Measurements from ENCODE around the gene OR51D1.

- RRBS: no CpG with 5 or more reads among the region's 13 CpGs
These were observed 10.4 kb downstream of the SLC22A18 start for GRCh38 chr11:2912361-2913070.

DNA sequence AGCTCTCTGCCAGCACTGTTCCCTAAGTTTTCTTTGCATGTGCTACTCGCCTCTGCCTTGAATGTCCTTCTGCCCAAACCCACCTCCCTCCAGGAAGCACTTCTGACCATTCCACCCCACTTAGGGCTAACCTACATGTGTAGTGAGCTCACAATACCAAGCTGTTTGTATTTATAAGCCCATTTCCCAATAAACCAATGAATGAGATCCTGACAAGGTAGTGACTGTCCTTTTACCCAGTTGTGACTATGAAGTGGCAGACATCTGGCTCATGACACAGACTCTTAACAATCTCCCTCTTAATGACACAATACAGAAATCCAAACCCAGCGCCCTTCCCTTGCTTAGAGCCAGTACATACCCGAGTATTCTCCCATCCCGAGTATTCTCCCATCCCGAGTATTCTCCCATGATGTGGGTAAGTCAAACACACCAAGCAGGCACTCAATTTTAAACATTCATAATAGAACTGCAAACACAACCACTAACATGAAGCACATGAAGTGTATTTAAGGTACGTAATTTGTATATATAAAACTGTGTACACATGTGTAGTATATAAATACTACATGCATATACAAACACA is 15.4 kb downstream of the NAP1L4 start:
- RRBS: no CpG with 5 or more reads among the region's 6 CpGs

DNA sequence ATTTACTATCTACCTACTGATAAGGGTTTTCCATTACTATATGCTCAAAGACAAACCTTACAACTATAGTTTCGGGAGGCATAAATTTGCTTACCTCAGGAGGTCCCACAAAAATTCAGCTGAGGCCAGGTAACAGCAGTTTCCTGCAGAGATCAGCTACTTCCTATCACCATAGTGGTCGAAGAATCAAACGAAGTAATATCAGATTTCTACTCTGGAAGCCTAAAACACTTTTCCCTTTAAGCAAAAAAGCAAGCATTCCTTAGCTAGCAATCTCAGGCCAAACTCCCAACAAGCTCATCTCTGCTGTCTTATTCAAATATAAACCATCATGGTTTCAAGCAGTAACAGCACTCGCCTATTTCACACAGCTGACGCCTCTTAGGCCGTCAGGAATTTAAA is 3.1 kb downstream of the NAP1L4 start:
- RRBS: no CpG with 5 or more reads among the region's 6 CpGs

- RRBS: no CpG with 5 or more reads among the region's 9 CpGs
These were observed 15.6 kb downstream of the CARS1 start for GRCh38 chr11:3041519-3042143.

DNA sequence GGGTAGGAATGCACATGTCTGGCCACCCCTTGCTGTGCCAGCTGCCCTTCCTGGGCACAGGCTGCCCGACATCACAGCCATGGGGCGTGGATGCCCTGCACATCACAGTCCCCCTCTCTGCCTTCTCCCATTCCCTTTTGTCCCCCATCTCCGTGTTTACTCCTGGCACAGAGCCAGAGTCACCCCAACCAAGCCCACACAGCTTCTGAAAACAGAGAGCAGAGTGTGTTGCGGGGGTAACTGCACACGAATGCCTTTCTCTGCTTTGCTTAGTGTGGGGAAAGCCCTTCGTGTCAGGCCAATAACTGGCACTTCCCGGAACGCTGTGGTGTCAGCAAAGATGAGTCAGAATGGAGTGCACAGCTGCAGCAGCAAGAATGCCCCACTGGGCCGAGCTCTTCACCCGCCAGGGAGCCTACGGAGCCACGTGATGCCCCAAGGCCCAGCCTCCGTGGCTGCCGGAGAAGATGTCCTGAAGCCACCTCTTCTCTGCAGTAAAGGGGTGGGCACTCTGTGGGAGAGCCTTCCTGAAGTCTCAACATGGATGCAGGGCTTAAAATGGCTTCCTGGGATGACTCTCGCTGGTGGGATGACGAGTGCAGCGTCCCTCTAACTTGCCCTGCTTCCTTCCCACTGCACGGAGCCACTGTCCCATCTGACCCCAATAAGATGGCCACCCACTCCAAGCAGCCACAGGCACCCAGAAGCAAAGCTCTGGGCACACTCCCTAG is 7.4 kb downstream of the CARS1 start:
- RRBS: no CpG with 5 or more reads among the region's 18 CpGs

DNA sequence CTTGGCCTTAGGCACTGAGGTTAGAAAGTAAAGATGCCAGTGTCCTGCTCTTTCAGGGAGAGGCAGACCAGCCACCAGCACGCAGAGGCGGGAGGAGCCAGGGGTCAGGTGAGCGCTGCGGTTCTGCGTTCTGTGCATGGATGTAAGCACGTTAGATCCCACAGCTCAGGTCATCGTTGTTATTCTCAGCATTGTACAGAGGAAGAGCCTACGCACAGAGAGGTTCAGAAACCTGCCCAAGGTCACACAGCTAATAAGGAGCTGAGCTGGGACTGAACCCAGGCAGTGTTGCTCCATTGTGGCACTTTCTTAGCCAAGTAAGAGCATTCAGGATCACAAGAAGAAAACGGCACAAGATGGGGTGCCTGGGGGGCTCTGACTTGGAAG is 41.2 kb downstream of the OSBPL5 start:
- RRBS: no CpG with 5 or more reads among the region's 9 CpGs

- RRBS: 29% methylated on average over 4 of the region's 14 CpGs
These were observed 11.7 kb downstream of the OSBPL5 start for GRCh38 chr11:3153265-3153886.

DNA sequence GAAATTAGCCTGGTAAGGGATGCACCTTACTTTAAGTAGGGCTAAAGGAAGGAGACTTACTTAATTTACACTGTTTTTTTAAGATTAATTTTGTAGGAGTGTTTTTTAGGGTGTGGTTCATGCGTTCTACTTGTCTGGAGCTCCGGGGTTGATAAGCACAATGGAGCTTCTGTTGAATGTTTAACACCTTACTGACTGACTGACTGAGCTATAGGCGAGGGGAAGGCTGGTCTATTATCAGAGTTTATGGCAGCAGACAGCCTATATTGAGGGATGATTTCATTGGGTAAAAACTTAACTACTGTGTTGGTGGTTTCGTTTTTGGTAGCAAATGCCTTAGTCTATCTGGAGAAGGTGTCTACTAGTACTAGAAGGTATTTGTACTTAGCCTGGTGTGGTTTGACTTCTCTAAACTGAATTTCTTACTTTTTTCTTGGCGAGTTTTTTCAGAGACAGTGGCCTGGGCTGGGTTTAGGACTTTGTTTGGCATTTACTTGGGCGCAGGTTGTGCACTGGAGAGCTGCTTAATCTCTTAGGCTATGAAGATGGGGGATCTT is 130.3 kb downstream of the ART5 start:
- RRBS: no CpG with 5 or more reads among the region's 6 CpGs

DNA sequence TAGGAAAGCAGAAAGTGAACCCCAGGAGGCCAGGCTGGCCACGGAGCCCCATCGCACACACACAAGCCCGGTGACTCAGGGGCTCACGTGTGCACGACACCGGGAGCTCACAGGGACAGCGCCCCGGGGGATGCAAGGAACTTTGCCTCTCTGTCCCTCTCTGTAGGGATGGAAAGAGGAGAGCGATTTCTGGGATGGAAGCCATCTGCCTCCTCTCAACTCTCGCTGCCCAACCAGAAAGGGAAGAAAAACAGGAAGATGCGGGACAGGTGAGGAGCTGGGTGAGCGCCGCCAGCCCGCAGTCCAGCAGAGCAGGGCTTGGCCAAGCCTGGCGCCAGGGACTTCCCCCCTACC is 61.6 kb downstream of the ART5 start:
- RRBS: no CpG with 5 or more reads among the region's 15 CpGs

DNA sequence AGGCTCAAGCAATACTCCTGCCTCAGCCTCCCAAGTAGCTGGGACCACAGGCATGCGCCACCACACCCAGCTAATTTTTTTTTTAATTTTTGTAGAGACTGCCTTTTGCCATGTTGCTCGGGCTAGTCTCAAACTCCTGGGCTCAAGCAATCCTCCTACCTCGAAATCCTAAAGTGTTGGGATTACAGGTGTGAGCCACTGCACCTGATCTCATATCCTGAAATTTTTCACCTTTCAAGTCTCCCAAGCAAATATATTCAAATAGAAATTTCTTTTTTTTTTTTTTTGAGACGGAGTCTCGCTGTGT is 21.2 kb downstream of the NUP98 start:
- RRBS: no CpG with 5 or more reads among the region's 5 CpGs

DNA sequence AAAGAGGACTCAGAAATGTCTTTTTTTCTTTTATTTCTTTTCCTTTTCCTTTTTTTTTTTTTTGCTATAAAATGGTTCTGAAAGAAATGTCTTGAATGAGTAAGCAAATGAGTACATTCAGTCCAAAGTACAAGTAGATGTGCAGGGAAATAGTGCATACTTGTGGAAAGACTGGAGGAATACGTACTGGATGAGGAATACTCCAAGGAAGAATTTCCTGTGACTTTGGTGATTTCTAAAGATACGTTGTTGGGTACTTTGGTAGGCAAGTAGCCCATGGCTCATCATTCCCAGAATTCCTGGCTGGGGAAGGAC is 4.6 kb upstream of the NUP98 start:
- RRBS: no CpG with 5 or more reads among the region's 2 CpGs

GRCh38 chr11:3809445-3810156 is 1.2 kb downstream of the PGAP2 start:
- RRBS: no CpG with 5 or more reads among the region's 2 CpGs

DNA sequence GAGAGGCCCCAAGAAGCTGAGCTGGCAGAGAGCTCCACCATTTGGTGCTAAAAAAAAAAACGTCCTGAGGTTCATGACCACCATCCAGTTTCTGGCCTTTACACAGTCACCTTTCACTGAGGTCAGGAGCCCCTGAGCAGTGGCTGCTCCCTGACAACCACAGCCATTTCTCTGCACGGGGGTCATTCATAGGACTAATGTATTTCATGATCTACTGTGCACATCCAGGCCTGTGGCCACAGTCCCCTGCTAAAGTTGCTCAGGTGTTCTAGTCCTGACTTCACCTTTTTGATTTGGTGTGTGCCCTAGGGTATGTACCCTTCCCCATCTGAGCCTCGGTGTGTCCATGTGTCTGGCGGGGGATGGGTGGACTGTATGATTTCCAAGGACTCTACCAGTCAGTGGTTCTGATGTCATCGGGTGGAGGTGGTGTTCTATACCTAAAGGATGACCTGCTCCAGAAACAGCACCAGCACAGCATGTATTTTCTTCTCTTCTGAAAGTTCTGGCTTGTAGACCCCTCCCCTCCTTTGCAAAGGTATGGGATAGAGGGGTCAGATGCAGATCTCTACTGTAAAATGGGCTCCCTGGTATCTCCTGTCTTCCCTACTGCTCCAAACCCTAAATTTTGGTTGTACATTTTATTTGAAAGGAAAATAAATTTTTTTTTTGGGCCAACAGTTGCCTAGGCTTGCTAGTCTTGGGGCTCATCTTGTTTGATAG is 14.9 kb downstream of the RHOG start:
- RRBS: no CpG with 5 or more reads among the region's 5 CpGs

DNA sequence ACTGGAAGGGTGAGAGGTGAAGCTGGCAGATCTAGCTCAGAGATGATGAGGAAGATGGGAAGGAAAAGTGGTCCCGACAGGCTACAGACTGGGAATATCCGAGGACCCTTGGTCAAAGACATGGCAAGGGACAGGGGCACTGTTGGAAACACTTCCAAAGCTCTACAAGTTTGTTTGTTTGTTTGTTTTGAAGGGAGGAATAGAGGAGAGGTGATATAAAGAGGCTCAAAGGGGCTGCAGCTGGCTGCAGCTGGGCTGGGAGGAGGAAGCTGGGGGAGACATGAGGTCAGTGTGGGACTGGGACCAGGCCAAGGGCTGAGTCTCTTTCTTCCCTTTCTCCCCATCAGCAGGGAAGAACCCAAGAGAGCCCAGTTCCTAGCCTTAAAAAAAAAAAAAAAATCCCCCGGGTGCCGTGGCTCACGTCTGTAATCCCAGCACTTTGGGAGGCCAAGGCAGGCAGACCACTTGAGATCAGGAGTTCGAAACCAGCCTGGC is 5.0 kb downstream of the RHOG start:
- RRBS: no CpG with 5 or more reads among the region's 6 CpGs

DNA sequence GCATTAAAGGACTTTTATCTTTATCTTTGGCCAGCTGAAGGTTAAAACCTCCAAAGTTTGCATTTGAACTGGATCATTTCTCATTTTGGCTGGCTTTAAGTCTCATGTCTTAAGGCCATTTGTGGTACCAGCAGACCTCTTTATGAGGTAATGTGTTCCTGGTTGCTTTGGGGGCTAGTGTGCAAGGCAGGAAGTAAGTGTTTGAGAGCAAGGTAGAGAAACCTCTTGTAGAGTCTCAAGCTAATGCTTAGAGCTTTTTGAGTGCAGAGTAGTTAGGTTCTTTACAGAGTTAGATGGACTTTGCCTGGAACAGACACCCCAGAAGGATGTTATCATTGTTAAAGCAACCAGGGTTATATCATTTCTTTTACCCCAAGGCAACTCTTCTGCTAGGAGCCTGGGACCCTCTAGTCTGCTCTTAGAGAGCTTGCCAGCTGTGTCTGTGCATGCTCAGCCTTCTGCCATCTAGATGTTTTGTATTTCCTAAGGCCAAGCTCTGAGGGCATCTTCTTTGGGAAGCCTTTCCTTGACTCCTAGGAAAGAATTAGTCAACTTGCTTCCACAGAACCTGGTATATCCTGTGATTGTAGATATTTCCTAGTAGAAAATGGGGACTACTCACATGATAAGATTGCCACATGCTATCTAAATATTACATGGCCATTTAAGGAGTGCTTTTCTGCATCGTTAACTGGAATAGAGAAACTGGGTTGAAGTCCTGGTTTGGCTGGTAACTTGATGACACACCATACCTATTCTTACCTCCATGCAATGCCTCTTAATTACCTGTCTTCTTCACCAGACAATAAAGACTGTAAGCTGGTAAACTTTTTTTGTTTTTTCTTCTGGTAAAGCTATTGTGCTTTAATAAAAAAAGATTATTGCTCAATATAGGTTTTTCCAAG is 87.5 kb downstream of the STIM1 start:
- RRBS: no CpG with 5 or more reads among the region's 1 CpG

DNA sequence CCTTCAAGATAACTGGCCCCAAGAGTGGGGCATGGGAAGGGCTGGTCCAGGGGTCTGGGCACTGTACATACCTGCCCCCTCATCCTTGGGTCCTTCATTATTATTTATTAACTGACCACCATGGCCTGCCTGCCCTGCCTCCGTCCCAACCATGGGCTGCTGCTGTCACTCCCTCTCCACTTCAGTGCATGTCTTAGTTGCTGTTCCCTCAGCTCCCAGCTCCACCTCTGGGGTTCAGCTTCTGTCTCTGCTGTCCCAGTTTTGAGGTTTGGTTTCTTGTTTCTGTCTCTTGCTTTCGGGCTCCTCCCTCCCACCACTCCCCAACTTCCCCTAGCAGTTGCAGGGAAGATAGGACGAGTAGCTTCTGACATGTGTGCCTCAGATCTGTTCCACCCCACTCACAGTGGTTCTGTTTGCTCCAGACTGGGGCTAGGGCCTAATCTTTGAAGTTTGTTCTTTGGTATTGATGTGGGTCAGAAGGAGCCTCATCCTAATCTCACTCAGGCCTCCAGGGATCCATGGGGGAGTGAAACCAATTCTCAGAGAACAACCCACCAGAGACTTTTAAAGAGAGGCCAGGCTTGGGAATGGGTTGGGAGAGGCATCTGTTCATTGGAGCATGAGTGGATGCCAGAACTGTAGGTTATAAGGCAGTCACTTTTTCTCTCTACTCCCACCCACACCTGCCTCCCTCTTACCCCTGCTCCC is 2.6 kb upstream of the RRM1 start:
- RRBS: no CpG with 5 or more reads among the region's 3 CpGs

DNA sequence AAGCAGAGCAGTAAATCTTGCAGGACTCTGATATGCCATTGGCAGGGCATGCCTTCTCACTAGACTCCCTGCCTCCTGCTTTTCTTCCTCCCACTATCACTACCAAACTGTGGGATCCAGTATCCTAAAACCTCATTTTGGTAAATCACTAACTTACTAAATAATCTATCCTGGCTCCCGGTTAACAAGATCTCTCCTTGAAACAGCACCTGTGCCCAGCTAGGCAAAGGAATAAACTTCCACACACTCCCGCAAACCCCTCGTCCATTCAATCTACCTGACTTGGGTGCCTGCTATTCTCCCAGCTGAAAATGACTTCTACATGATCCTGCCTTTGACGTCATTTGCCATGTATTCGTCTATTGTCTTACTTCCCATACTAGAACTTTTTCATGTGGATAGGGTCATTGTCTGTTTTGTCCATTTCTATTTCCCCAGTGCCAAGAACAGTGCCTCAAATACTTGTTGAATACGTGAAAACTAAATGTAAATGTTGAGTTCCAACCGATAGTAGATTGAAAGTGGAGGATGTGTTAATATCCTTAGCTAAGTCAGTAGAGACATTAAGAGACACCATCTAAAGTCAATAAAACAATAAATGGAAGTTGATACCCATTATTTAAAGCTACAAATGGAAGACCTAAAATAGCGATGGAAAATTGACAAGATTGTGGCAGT is 1.0 kb downstream of the TRIM68 start:
- RRBS: no CpG with 5 or more reads among the region's 8 CpGs

- RRBS: 73% methylated on average over 1 of the region's 16 CpGs
These were observed at the start of gene OR51D1 for GRCh38 chr11:4637105-4637619. Gene OR51D1, plus strand, starts transcription at chr11:4637477.

GRCh38 chr11:5129222-5129826 is 8.8 kb downstream of the OR52A5 start:
- RRBS: no CpG with 5 or more reads among the region's 4 CpGs